Osteoblast (primary cell): ENCODE data around the genes GSTK1, FAM131B, ZYX, TCAF2 and OR2A1.

DNA sequence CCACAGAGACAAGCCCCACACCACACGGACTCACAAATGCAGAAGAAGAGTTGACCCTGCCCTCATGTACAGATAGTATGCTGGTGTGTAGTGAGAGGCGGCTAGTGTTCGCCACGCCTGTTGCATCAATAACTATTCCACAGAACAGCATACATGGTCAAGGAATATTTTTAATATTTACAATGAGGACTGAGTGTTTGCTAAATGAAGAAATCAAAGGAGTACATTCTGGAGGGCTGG is 28.4 kb downstream of the PRSS2 start:
- CAGE, long polyA plus RNA, result no peak
- RRBS, result no CpG with 5 or more reads among the region's 4 CpGs

- CAGE, long polyA plus RNA, result no peak
- RRBS, result no CpG with 5 or more reads among the region's 4 CpGs
Observed at GRCh38 chr7:142799463-142800113, 28.8 kb downstream of the PRSS2 start.

GRCh38 chr7:143263253-143264248 is at the start of gene GSTK1:
GSTK1 (plus strand) TSS chr7:143263441.
- CAGE, long polyA plus RNA, result start-site peak on the plus strand at chr7:143263478-143263504, 208 and 188 reads in 2 replicates
- RRBS, result 2% methylated on average over 7 of the region's 50 CpGs

DNA sequence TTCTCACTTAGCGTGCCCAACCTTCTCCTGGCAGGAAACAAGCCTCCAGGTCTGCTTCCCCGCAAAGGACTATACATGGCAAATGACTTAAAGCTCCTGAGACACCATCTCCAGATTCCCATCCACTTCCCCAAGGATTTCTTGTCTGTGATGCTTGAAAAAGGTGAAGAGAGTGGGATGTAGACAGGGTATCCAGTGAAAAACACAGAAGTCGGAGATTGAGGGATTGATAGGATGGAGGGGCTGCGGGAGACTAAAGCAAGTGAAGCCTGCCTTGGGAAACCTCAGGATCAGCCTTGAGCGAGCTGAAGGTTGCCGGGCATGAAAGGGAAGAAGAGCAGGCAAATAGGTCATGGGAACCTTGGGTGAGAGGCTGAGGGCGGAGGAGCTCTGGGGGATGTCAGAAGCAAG is 1.3 kb downstream of the GSTK1 start:
- CAGE, long polyA plus RNA, result no peak
- RRBS, result no CpG with 5 or more reads among the region's 7 CpGs

DNA sequence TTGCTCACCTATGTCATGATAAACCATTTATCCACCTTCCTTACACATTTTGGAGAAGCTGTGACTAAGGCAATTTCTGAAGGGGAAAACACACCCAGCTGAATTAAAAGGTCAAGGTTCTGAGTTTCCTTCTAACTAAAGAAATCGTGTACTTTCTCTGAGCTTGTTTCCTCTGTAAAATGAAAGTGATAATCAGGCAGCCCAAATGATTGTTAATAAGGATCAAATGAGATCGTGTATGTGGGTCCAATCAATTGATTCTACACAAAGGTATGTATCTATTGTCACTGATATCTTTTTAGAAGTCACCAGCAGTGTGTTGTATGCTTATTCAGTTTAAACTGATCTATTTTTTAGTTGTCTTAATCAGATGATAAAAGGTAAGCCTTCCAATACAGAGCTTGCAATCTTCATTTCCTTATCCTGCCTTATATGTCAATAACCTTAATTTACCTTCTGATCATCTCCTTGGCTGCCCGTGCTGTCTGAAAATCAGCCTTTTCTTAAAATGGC is 4.9 kb upstream of the TMEM139 start:
- CAGE, long polyA plus RNA, result no peak
- RRBS, result no CpG with 5 or more reads among the region's 3 CpGs

DNA sequence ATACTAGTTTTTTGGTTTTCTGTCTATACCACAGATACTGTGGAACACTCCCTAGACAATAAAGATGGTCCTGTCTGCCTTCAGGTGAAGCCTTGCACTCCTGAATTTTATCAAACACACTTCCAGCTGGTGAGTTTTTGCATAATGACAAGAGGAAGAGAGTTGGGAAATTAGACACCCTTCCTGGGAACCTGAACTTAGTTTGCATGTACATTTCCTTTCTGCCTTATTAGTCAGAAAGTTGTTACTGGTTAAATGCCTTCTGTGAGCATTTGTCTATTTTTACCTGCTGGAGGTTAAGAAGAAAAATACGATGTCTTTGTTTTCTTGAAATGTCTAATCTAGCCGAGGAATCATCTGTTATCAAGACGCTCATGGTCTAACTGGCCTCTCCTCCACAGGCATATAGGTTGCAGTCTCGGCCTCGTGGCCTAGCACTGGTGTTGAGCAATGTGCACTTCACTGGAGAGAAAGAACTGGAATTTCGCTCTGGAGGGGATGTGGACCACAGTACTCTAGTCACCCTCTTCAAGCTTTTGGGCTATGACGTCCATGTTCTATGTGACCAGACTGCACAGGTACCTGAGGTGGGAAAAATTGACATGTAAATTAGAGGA is 6.2 kb downstream of the CASP2 start:
- CAGE, long polyA plus RNA, result no peak
- RRBS, result no CpG with 5 or more reads among the region's 7 CpGs

DNA sequence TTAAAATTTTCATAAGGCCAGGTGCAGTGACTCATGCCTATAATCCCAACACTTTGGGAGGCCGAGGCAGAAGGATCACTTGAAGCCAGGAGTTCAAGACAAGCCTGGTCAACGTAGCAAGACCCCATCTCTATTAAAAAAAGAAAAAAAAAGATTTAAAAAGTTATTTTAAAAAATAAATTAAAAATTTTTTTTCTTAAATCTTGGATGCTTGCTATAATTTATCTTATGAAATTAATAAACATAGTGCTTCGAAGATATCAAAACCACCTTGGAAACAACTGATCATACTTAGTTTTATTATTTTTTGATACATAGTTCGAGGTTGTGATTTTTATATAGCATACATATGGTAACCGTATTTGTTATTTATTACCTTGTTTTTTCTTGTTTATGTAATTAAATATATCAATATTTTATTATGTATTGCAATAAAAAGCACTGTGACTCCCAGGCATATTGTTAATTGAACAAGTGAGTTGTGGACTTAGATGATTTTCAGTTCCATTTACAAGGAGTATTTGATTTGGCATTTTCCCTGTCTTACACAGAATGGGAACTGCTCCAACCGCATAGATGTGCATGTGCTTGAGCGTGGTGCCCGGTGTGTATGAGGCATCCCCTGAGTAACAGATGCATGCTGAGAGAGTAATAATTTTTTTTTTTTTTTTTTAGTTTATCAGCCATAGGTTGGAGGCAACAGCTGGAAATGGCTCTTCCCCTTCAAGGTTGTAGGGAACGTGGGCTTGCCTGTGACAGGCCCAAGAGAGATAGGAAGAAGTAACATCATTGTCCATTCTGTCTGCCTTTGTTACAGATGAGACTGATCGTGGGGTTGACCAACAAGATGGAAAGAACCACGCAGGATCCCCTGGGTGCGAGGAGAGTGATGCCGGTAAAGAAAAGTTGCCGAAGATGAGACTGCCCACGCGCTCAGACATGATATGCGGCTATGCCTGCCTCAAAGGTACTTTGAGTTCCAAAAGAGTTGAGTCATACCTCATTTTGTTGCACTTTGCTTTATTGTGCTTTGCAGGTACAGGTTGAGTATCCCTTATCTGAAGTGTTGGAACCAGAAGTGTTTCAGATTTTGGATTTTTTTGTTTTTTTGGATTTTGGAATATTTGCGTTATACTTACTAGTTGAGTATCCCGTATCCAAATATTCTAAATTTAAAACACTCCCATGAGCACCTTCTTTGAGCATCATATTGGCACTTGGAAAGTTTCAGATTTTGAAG is 12.5 kb upstream of the CLCN1 start:
- CAGE, long polyA plus RNA, result no peak
- RRBS, result no CpG with 5 or more reads among the region's 19 CpGs

GRCh38 chr7:143362108-143363197 is at the start of gene FAM131B:
FAM131B (minus strand) TSS chr7:143362713.
- CAGE, long polyA plus RNA, result no peak
- RRBS, result 2% methylated on average over 34 of the region's 123 CpGs

- CAGE, long polyA plus RNA, result start-site peak on the plus strand at chr7:143381305-143381356, 369 and 258 reads in 2 replicates
- RRBS, result 2% methylated on average over 47 of the region's 56 CpGs
Observed at GRCh38 chr7:143380855-143381409, at the start of gene ZYX. ZYX (plus strand) TSS chr7:143381345.

DNA sequence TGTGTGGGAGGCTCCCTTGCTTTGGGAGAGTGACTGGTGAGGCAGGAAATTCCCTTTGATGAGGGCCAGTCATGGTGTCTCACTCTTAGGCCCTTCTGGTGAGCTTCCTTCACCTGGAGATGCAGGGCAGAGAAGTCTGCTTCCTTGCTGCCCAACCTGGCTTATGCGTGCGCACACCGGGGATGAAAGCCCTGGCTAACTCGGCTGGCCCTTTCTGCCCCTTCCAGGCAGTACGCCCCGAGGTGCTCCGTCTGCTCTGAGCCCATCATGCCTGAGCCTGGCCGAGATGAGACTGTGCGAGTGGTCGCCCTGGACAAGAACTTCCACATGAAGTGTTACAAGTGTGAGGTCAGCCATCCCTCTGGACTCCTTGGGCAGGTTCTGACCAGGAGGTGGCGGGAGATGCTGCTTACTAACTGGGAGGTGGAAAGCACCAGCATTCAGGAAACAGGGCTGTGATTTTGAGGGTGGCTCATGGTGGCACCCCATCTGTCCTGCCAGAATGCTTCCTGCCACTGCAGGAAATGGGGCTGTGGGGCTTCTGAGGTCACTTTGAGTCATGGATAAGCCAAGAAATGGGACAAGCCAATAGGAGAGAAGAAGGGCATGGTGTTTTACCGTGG is 8.6 kb downstream of the ZYX start:
- CAGE, long polyA plus RNA, result no peak
- RRBS, result no CpG with 5 or more reads among the region's 12 CpGs

- CAGE, long polyA plus RNA, result no peak
- RRBS, result no CpG with 5 or more reads among the region's 11 CpGs
Observed at GRCh38 chr7:143407058-143408052, 1.3 kb downstream of the EPHA1 start.

DNA sequence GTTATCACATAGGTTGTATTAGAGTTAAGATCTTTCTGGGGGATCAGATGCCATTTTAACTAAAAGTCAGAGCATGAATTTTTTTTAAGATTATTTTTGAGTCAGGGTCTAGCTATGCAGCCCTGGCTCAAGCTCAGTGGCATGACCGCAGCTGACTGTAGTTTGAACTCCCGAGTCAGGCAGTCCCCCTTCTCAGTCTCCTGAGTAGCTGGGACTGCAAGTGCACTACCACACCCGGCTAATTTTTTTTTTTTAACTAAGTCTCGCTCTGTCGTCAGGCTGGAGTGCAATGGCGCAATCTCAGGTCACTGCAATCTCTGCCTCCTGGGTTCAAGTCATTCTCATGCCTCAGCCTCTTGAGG is 7.8 kb downstream of the TAS2R41 start:
- CAGE, long polyA plus RNA, result no peak
- RRBS, result no CpG with 5 or more reads among the region's 6 CpGs

DNA sequence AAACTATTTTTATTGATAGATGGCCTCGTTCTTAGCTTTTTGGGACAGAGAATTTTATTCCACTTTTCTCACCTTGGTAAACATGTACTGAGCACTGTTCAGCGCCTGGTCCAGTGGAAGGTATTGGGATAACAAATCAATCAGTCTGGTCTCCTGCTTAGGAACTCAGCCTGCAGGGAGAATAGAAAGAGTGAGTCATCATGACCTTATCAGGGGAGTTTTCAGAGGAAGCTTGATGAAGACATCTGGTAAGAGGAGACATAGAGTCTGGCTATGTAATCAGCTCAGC is 14.2 kb downstream of the TAS2R41 start:
- CAGE, long polyA plus RNA, result no peak
- RRBS, result no CpG with 5 or more reads among the region's 2 CpGs

DNA sequence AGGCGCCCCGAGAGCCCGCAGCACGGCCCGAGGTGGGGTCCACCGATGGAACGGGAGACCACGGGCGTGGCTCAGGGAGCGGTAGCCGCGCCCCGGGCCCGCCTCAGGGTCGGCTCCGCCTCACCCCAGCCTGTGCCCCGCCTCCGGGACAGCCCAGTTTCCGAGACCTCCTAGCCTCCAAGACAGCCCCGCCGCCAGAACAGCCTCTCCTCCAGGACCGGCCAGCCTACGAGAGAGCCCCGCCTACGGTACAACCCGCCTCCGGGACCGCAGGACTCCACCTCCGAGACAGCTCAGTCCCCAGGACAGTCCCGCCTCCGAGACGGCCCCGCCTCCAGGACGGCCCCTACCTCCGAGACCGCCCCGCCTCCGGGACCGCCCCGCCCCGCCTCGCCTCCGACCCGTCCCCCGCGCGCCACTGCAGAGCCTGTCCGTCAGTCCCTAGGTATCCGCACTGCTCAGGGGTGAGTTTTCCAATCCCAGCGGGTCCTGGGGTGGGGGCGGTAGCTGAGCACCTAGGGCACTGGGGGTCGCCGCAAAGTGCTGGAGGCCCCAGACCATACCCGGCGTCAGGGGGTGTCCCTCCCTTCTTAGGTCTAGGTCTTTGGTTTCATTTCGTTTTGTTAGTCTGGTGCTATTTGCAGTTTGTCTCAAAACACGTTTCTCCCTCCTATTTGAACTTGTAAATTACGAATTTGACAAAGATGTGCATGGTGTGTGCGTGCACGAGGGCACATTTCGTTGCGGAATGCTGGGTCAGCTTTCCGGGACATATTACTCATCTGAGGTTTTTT is at the start of gene TCAF2:
Gene TCAF2, plus strand, starts transcription at position 418 of the 794 bp plus-strand sequence.
- CAGE, long polyA plus RNA, result no peak
- RRBS, result no CpG with 5 or more reads among the region's 63 CpGs

DNA sequence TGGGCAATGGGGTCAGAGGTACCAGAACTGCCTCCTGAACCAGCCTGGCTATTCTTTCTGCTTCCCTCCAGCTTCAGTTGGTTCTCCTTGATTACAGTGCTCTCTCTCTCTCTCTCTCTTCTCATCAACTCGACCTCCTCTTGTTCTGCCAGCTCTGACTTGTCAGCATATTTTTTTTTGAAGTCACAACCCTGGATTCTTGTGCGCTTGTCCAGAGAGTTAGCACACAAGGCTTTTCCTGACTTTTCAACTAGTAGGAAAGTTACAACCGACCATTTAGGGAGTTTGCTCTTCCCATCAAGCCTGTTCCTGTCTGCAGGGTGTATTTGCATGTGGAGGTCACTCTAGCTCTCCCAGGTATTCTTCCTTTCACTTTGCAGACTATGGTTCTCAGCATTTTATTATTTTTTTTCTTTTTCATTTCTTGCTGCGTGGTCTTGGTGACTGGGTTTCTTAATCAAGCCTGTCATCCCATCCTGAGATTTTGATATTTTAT is 2.4 kb upstream of the ARHGEF35 start:
- CAGE, long polyA plus RNA, result no peak
- RRBS, result no CpG with 5 or more reads among the region's 4 CpGs

GRCh38 chr7:144312112-144312669 is at the start of gene OR2A1:
OR2A1 (plus strand) TSS chr7:144312419.
- CAGE, long polyA plus RNA, result no peak
- RRBS, result no CpG with 5 or more reads among the region's 1 CpG

- CAGE, long polyA plus RNA, result no peak
- RRBS, result no CpG with 5 or more reads among the region's 2 CpGs
Observed at GRCh38 chr7:148304503-148304979, 286.0 kb upstream of the C7orf33 start.

- CAGE, long polyA plus RNA, result no peak
- RRBS, result no CpG with 5 or more reads among the region's 2 CpGs
Observed at GRCh38 chr7:148447319-148447655, 143.3 kb upstream of the C7orf33 start.

DNA sequence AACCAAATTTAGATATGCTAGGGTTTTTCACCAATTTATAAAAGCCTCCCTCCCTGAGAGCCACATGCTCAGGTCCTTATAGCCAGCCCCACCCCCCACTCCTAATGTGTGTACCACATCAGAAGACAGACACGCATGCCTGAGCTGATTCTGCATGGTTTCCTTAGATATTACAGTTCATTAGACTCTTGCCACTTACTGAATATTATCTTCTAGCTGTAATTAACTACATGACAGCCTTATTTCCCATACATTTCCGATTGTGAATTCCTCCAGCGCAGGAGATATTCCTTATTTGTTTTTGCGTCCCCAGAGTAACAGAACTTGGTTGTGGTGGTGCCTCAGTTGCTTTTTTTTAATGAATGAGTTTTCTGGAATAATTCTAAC is 2.1 kb downstream of the CUL1 start:
- CAGE, long polyA plus RNA, result no peak
- RRBS, result no CpG with 5 or more reads among the region's 4 CpGs

GRCh38 chr7:148776527-148777367 is 78.0 kb downstream of the CUL1 start:
- CAGE, long polyA plus RNA, result no peak
- RRBS, result no CpG with 5 or more reads among the region's 8 CpGs